Omental fat pad (tissue), 4 donors: ENCODE results near the genes DEPDC1B, LRRC70 and SHLD3.

- PRO-cap: no peak
- RAMPAGE, long total RNA, 4 experiments: no peak in any of the 4 experiments
Measured at GRCh38 chr5:60339857-60340431, 360.0 kb downstream of the DEPDC1B start.

DNA sequence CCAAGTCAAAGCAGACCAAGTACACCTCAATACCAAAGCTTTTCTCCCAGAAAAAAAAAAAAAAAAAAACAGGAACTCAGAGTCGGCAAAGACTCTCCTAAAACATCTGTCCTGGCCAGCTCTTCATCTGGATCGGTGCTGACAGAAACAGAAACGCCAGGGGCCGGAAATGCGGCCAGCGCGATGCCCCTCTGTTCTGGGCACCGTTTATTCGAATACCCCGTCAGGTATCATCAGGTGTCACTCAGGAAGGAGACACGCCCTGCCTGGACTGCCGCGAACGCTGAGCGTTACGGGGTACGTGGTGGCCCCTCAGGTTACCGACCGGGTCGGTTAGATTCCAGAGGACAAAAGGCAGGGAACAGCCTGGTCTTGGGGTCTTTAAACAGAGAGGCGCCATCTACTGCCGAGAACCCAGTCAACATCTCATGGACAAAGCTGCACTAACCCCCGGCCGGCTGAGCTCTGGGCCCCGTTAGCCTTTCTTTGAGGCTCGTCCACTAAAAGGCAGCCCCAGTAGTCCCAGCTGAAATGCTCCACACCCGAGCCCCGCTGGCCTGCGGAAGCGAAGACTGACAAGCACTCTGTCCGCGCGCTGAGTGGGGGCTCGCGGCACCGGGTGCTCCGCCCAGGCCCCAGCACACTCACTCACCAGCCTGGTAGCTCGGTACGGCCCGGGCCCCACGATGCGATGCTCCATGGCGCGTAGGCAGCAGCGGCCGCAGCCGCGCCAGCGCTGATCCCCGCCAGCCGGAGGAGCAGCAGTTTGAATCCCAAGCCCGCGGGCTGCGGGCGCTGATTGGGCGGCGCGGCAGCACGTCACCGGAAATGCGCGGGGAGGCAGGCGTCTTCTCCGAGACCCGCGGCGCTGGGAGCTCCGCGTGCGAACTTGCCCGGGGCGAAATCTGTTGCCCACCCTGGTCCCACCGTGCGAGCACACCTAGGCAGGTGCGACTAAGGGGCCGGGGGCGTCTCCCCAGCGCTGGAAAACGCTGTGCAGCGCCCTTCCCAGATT is at the start of gene DEPDC1B:
Gene DEPDC1B, minus strand, starts transcription at position 773 of the 1,015 bp plus-strand sequence.
- PRO-cap: no peak
- RAMPAGE, long total RNA, 4 experiments: start-site peak on the minus strand in 2 of 4 experiments, centred at positions 739 to 757 of the sequence, 10 to 37 reads per replicate

- PRO-cap: no peak
- RAMPAGE, long total RNA, 4 experiments: no peak in any of the 4 experiments
Measured at GRCh38 chr5:61257659-61257916, 74.5 kb upstream of the ZSWIM6 start.

DNA sequence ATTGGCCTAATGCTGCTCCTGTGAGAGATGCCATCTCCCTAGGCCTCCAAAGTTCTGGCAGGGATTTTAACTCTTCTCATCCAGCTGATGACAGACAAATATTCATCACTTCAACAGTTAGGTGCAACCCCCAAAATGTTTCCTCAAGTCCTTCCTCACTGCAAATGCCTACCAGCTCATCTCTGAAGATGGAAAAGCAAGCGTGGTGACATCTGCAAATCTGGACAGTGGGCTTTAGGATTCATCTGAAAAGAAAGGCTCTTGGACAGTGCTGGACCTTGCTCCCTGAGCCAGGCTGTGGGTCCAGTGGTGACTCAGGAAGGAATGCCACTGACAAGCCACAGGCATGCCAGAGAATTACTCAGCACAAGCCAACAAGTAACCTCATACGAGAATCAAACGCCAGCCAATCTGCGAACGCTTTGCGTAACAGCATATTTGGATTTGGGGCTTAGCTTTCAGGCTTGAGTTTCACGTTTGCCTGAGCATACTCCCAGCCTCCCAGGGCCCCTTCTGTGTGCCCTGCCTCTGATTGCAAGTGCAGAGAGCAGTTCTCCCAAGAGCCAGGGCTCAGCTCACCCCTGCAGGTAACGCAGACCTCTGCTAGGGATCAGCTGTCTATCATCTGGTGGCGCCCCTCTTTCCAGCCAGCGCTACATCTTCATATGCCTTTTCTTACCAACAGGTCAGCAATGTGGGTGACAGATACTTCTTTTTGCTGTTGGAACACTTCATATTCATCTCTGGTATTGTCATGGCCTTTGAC is 30.3 kb upstream of the ZSWIM6 start:
- PRO-cap: no peak
- RAMPAGE, long total RNA, 4 experiments: no peak in any of the 4 experiments

DNA sequence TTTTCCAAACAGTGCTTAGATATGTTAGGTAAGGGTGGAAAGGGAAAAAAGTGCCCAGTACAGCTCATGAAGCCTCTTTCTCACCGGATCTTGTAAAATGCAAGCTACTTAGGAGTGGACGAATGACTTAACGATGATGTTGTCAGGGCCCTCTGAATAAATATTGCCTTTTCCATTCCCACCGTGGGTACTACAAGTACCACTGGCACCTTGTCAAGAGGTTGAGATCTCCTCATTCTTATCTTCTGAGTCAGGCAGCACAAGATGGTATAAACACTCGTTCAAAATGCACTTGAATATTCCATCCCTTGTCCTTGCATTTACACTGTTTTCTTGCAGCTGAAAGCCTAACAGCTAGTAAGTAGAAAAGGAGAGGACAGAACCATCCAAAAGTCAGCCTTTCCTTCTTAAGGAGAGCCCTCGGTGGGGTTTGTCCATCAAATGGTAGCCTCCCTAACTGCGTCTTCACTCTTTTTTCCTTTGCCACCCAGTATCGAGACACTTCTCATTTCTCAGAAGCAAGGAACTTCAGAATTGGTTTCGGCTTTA is 19.6 kb upstream of the ZSWIM6 start:
- PRO-cap: no peak
- RAMPAGE, long total RNA, 4 experiments: no peak in any of the 4 experiments

GRCh38 chr5:61374710-61375672 is 42.9 kb downstream of the ZSWIM6 start:
- PRO-cap: no peak
- RAMPAGE, long total RNA, 4 experiments: no peak in any of the 4 experiments

- PRO-cap: no peak
- RAMPAGE, long total RNA, 4 experiments: no peak in any of the 4 experiments
Measured at GRCh38 chr5:61508834-61509479, 176.9 kb downstream of the ZSWIM6 start.

- PRO-cap: no peak
- RAMPAGE, long total RNA, 4 experiments: no peak in any of the 4 experiments
Measured at GRCh38 chr5:61544610-61545398, 212.7 kb downstream of the ZSWIM6 start.

GRCh38 chr5:61624954-61625519 is 293.0 kb downstream of the ZSWIM6 start:
- PRO-cap: no peak
- RAMPAGE, long total RNA, 4 experiments: no peak in any of the 4 experiments

DNA sequence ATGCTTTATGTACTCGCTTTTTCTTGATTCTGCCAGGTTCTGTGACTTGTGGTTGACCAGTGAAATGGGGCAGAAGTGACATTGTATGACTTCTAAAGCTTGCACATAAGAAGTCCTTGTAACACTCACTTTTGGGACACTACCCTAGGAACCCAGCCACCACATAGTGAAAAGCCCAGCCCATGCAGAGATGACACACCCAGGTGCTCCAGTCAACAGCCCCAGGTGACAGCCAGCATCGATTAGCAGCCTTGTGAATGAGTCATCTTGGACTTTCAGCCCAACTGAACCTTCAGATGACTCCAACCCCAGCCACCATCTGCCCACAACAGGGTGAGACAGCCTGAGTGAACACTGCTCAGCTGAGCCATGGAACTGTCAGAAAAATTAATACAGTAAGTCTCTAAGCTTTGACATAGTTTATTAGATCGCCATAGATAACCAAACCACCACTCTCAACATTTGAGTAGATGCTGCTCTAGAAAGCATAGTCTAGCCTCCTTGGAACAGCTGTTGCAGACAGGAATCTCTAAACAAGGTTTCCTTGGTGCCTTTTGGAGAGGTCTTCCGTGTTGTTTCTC is 458.7 kb downstream of the ZSWIM6 start:
- PRO-cap: no peak
- RAMPAGE, long total RNA, 4 experiments: no peak in any of the 4 experiments

GRCh38 chr5:62287162-62287766 is 18.7 kb upstream of the KIF2A start:
- PRO-cap: no peak
- RAMPAGE, long total RNA, 4 experiments: no peak in any of the 4 experiments

GRCh38 chr5:62578520-62579083 is at the start of gene LRRC70:
Gene LRRC70, plus strand, starts transcription at chr5:62578819.
- PRO-cap: no peak
- RAMPAGE, long total RNA, 4 experiments: start-site peak on the plus strand in 3 of 4 experiments, at chr5:62578813-62578872 at its widest, 47 to 90 reads per replicate

- PRO-cap: no peak
- RAMPAGE, long total RNA, 4 experiments: no peak in any of the 4 experiments
Measured at GRCh38 chr5:64331752-64332307, 166.2 kb downstream of the RNF180 start.

DNA sequence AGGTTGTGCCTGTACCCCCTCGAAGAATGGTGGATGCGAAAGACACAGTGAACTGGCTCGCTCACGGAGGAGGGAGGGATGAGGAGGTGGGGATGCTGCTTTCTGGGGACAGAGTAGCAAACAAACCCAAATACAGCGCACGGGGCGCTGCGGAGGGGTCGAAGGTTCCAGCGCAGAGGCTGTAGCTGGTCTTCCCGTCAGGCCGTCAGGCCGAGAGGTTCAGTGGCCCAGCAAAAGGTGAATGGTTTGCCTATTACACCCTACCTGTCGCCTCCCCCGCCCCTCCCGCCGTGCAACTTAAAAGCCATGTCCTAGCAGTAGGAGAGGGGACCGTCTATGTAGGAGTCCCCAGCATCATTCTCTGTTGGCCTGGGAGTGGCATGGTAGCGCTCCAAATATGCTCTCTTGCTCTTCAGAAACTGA is 1.2 kb downstream of the RGS7BP start:
- PRO-cap: no peak
- RAMPAGE, long total RNA, 4 experiments: no peak in any of the 4 experiments

DNA sequence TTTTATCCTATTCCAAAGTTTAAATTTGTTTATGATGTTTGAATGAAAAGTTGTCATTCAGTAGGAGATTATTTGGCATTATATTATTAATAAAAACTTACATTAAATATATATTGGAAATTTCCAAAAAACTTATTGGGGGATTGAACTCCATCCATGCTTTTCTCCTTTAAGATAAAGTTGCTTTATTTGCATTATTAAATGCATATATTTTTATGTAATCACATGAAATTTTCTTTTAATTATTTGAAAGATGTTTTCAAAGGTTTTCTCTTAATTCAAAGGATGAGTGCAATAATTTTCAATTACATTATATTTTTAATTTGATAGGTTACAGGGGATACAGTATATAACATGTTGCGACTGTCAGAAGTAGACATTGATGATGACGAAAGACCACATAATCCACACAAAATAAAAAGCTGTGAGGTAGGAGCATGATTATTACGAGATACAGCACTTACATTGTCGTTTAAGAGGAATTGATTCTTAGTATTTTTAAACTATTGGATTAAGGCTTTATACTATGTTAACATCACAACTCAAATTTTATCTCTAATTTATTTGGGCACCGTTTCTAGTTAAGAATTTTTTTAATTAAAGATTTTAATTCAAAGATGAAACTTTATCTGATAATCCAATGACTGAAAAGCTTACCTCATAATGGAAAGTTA is 16.6 kb downstream of the CWC27 start:
- PRO-cap: no peak
- RAMPAGE, long total RNA, 4 experiments: no peak in any of the 4 experiments

DNA sequence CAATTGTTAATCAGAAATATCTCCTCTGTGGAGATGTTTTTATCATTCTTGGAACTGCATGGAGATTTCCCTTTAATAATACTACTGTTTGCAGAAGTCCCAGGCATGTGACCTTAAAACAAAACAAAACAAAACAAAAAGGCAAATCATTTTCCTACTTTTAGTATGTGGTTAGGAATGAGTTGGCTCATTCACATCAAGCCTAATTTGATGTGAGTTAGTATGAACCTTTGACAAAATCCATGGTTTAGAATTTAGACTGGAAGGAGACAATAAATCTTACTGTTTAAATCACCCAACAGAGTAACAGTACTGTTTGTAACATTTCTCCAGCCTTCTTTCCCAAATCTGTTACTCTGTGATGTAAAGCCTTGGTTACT is 67.7 kb downstream of the CWC27 start:
- PRO-cap: no peak
- RAMPAGE, long total RNA, 4 experiments: no peak in any of the 4 experiments

DNA sequence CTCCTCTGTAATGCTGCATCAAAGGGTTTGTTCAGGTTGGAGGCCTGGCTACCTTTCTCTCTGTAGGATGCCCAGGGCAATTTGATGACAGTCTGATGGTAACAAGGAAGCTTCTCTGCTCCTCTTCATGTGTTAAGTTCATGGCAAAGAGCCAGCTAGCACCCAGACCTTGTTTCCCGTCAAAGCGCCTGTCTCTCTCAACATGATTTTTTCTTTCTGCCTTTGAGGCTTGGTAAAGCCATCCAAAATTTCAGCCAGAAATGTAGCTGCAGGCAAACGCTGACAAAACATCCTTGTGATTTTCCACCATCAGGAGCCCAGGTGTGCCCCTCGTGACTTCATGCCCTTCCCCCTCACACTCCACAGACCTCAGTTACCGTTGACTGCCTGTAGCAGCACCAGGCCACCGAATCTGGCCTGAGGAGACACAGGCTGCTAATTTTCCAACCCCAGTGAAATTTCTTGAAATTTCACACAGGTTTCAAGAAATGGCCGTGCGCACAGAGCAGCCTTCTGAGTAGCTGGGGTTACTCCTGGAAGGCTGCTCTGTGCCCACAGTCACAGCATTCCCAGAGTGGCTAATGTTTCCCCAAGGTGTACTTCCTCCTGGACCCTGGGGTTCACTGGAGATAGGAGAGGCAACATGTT is 292.7 kb downstream of the CWC27 start:
- PRO-cap: no peak
- RAMPAGE, long total RNA, 4 experiments: no peak in any of the 4 experiments

- PRO-cap: no peak
- RAMPAGE, long total RNA, 4 experiments: no peak in any of the 4 experiments
Measured at GRCh38 chr5:65102894-65103991, 334.5 kb downstream of the CWC27 start.

- PRO-cap: no peak
- RAMPAGE, long total RNA, 4 experiments: start-site peak on the plus strand in 1 of 4 experiments, at chr5:65625024-65625034 at its widest, 38 reads per replicate
Measured at GRCh38 chr5:65624535-65625096, at the start of gene SHLD3. Gene SHLD3, plus strand, starts transcription at chr5:65625027.

GRCh38 chr5:65721089-65721284 is 922 bp downstream of the SGTB start:
- PRO-cap: no peak
- RAMPAGE, long total RNA, 4 experiments: no peak in any of the 4 experiments